ENCODE measurements around the genes PLD4, MTA1 and CRIP1.

GRCh38 chr14:104924392-104924940 lies at the start of gene PLD4:
Gene PLD4 (plus strand): TSS chr14:104924879.
- RRBS = no CpG with 5 or more reads among the region's 10 CpGs

DNA sequence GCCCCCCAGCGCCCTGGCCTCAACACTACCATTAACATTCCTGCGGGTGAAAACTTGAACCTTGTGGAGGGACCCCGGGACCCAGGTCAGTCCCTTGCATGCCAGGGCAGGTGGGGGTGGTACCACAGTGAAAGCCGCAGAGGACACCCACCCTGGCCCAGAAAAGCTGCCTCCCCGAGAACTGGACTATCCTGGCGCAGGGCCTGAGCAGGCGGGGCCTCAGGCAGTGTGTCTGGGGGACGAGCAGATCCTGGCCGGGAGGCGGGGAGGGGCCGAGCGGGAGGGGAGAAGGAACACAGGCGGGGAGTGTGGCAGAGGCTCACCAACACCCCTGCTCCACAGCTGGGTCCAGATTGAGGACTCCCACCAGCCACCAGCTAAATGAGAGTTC lies 10.0 kb downstream of the AHNAK2 start:
- RRBS = 4% methylated on average over 3 of the region's 13 CpGs

- RRBS = no CpG with 5 or more reads among the region's 6 CpGs
Measured at GRCh38 chr14:104977080-104977483, 1.1 kb downstream of the AHNAK2 start.

DNA sequence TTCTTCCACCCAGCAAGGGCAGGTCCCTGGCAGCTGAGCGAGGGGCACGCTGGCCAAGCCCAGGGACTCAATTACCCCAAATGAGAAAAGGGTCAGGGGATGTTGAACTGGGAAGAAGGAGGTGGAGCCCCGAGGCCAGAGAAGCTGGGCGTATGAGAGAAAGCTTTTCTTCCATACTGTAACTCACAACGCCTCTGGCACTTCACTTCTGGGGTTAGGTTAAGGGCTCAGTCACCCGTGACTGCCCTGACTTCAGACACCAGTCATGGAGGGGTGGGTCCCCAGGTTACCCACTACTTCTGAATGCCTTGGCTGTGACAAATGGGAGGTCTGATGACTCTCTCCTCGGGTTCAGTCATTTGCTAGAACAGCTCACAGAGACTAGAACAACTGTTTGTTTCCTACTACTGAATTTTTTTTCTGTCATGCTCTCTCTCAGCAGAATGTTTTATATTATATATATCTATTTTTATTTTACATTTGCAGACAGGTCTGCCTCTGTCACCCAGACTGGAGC lies 5.6 kb upstream of the GPR132 start:
- RRBS = no CpG with 5 or more reads among the region's 7 CpGs

- RRBS = 8% methylated on average over 2 of the region's 8 CpGs
Measured at GRCh38 chr14:105090522-105091215, 25.4 kb upstream of the GPR132 start.

DNA sequence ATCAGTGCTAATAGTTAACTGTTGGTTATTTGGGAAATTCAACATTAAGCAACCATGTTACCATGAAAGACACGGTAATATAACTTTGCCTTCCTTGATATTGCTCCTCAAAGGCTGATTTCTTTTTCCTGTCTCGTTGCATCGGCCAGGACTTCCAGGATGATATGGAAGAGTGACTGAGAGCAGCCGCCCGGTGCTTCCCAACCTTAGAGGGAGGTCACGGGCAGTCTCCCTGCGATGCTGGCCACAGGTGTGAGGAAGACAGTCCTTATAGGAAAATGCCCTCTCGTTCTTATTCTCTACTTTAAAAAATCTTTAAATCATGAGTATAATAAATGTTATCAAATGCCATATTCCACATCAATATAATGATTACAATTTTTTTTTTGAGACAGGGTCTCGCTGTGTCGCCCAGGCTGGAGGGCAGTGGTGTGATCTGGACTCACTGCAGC lies 33.1 kb upstream of the GPR132 start:
- RRBS = no CpG with 5 or more reads among the region's 10 CpGs

GRCh38 chr14:105195982-105197076 lies 15.2 kb upstream of the NUDT14 start:
- RRBS = 81% methylated on average over 34 of the region's 77 CpGs

- RRBS = 7% methylated on average over 9 of the region's 29 CpGs
Measured at GRCh38 chr14:105201703-105202538, 20.8 kb upstream of the NUDT14 start.

DNA sequence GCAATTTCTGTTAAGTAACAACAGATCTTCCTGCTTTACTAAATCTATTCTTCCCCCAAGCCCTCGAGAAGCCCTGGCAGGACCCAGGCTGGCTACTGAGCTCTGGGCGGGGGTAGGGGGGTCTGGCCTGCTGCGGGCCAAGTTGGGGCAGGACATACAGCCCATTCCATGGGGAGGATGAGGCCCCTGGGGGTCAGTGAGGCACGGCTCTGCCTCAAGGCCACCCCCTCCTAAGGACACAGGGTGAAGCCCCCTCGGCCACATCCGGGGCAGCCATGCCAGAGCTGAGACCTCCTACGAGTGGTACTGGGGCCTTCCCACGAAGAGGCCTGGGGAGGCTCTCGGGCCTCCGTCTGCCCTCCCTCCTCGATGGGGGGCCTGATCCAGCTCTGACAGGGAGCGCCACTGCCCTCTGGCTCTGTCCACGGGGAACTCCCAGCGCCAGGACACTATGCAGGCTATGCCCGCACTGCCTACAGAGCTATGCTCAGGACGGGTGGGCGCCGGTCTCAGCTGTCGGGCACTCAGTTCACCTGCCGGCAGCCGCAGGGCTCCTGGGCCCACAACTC lies 28.3 kb upstream of the NUDT14 start:
- RRBS = no CpG with 5 or more reads among the region's 21 CpGs

DNA sequence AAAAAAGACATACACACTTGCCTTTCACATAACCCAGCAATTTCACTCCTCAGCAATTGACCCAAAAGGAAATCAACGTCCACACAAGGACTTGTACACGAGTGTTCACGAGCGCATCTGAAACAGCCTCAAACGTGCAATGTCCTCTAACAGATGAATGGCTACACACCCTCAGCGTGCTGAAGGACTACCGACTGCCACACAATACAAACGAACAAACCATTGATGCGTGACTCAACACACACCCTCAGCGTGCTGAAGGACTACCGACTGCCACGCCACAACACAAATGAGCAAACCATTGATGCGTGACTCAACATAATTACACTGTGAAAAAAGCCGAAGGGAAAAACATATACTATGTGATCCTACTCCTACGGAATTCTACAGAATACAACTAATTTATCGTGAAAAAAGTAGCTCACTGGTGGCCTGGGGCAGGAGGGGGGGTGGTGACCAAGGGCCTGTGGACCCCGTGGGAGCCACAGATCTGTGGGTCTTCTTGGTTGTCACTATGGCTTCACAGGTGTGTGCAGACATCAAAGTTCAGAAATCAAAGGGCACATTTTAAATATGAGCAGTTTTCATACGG lies 25.0 kb upstream of the BTBD6 start:
- RRBS = no CpG with 5 or more reads among the region's 18 CpGs

DNA sequence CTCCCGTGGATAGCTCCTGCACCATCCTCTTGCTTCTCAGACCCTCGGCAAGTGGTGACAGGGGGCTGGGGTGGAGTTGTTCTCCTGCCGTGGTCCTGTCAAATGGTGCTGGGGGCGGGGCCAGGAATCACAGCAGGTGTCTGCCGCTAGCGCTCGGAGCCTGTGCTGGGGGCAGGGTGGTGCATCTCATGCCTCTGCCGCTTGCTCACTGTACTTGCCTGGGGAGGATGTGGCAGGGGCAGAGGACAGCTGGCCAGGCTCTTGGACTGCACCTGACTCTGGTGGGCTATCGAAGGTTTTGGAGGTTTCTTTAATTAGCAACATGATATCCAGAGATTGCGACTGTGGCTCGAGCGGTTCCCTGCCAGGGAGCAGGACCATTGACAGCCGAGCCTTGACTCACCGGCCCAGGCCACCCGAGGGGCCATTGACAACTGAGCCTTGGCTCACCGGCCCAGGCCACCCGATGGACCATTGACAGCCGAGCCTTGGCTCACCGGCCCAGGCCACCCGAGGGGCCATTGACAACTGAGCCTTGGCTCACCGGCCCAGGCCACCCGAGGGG lies 12.9 kb downstream of the PACS2 start:
- RRBS = no CpG with 5 or more reads among the region's 22 CpGs

DNA sequence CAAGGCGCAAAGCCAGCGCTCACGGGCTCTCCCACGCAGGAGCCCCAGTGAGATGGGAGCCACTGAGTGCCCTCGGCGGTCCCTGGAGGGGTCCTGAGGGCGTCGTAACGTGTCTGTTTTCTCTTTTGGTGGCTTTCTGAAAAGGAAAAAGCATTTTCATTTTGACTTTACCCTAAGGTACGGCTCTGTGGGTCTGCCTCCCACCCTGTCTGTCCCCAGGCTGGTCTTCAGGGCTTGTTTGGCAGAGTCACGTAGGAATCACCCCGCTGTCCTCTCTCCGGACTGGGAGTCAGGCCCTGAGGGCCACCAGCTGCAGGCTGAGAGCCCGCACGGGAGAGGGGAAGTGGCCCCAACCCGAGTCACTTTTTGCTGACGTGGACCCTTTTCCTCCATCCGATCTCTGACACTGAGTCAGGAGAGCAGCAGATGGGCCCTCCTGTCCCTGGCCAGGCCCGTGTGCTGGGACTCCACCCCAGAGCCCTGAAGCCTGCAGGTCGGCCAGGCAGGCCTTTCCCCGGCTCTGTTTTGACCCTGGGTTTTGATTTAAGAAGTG lies 12.7 kb upstream of the TEX22 start:
- RRBS = no CpG with 5 or more reads among the region's 21 CpGs

- RRBS = 2% methylated on average over 49 of the region's 135 CpGs
Measured at GRCh38 chr14:105419640-105420664, at the start of gene MTA1. Gene MTA1 (plus strand): TSS chr14:105419827.

- RRBS = no CpG with 5 or more reads among the region's 14 CpGs
Measured at GRCh38 chr14:105432589-105433128, 13.0 kb downstream of the MTA1 start.

- RRBS = 86% methylated on average over 17 of the region's 53 CpGs
Measured at GRCh38 chr14:105466339-105467046, 8.1 kb upstream of the CRIP2 start.

GRCh38 chr14:105475072-105475795 lies 613 bp downstream of the CRIP2 start:
- RRBS = 2% methylated on average over 15 of the region's 60 CpGs

GRCh38 chr14:105480448-105481720 lies 5.8 kb upstream of the CRIP1 start:
- RRBS = 24% methylated on average over 6 of the region's 41 CpGs

DNA sequence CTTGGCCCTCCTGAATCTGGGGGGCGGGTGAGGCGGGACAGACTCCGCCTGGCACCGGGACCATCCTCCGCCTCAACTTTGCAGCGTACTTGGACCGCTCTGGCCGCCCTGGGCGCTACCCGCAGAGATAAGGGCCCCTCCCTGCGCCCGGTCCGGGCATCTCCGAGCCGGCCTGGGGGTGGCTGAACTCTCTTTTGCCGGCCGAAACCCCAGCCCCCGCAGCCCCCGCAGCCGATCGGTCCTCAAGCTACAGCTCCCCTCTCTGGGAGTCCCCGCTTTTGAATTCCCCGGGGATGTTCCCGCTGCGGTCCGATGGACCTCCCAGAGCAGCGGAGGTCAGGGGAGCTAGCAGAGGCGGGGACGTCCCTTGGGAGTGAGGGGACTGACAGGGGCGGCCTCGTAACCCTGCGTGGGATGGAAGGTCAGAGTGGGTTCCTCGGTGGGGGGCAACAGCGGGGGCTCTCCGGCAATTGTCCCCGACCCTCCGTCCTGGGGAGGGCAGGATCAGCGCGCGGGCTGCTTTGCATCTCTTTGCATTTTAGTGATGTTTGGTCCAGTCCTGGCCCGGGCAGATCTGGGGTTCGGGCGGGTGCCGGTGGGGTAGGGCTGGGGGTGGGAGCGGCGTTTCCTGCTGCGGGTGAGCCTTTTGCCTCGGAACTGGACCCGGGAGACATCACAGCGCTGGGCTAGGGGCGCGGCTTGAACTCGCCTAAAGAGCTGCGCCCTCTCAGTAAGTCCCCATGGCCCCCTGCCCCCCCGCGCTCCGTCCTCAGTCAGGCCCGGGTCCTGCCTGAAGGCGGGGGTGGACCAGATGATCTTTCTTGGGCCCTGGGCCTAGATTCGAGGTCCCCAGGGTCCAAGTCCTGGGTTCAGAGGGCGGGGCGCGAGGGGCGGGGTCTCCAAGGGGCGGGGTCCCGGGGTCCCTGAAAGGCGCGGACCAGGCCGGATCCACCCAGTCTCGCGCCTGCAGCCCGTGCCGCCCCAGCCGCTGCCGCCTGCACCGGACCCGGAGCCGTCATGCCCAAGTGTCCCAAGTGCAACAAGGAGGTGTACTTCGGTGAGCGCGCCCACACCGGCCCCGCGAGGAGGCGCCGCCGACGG lies at the start of gene CRIP1:
CRIP1 (plus strand) TSS at position 644 of the 1,101 bp plus-strand sequence.
- RRBS = 2% methylated on average over 41 of the region's 88 CpGs

GRCh38 chr14:105577216-105578084 lies 51.1 kb downstream of the TMEM121 start:
- RRBS = no CpG with 5 or more reads among the region's 14 CpGs

DNA sequence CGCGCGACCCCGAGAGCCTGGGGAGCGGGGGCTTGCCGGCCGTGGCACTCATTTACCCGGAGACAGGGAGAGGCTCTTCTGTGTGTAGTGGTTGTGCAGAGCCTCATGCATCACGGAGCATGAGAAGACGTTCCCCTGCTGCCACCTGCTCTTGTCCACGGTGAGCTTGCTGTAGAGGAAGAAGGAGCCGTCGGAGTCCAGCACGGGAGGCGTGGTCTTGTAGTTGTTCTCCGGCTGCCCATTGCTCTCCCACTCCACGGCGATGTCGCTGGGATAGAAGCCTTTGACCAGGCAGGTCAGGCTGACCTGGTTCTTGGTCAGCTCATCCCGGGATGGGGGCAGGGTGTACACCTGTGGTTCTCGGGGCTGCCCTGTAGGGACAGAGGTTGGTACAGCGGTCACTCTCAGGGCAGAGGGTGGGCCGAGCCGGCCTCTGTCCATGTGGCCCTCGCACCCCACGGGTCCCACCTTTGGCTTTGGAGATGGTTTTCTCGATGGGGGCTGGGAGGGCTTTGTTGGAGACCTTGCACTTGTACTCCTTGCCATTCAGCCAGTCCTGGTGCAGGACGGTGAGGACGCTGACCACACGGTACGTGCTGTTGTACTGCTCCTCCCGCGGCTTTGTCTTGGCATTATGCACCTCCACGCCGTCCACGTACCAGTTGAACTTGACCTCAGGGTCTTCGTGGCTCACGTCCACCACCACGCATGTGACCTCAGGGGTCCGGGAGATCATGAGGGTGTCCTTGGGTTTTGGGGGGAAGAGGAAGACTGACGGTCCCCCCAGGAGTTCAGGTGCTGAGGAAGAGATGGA lies 215.2 kb downstream of the TMEM121 start:
- RRBS = no CpG with 5 or more reads among the region's 41 CpGs